SP-49 (cell line): ENCODE measurements around a stretch of chr11.

- PRO-cap, result no peak
These were observed 125.2 kb upstream of the SYT13 start for GRCh38 chr11:45411145-45411916.

GRCh38 chr11:45662747-45663365 lies 2.6 kb downstream of the CHST1 start:
- PRO-cap, result no peak

DNA sequence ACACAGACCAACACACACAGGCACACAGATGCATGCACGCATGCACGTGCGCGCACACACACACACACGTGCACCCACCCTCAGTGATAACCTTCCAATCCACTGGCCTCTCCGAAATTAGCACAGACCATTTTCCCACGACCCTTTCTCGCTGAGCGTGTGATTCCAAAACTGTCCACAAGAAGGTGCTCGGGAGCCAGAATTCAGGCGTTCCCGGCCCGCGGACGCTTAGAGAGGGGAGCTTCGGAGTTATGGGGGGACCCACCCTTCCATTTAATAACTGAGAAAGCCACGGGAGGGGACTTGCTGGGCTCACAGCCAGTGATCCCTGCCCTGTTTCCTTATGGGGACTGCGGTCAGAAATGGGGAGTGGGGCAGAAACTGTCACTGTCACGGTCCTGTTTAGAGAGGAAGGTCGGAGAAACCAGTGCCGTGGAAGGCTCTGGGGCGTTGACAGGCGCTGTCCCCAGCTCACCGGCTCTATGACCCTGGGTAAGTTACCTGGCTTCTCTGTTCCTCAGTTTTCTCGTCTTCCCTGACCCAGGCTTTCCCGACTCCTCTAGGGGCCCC lies 33.6 kb upstream of the SLC35C1 start:
- PRO-cap, result no peak

- PRO-cap, result no peak
These were observed 11.0 kb downstream of the CRY2 start for GRCh38 chr11:45857966-45859059.

DNA sequence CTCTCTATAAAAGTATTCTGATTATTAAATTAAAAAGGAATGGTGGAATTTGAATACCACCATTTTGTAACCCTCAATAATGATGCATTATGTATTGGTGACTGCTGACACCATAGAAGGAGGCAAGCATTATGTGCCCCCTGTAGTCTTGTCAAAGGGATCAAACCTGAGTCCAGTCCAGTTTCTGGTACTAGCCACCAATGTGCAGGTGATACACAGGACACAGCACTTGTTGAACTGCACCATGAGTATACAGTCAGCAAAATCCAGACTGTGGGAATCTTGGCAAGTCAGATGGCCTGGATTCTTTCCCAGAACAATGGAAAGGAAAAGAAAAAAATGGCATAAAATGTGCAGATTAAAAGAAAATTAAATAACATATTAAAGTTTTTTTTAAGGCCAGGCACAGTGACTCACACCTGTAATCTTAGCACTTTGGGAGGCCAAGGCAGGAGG lies 16.7 kb downstream of the CRY2 start:
- PRO-cap, result no peak

GRCh38 chr11:45907932-45908646 lies 1.0 kb upstream of the FREY1 start:
- PRO-cap, result no peak

GRCh38 chr11:45918426-45919203 lies 938 bp upstream of the PEX16 start:
- PRO-cap, result unidirectional peak, minus-strand start at chr11:45918825

GRCh38 chr11:46299062-46299500 lies 21.6 kb downstream of the CREB3L1 start:
- PRO-cap, result no peak

DNA sequence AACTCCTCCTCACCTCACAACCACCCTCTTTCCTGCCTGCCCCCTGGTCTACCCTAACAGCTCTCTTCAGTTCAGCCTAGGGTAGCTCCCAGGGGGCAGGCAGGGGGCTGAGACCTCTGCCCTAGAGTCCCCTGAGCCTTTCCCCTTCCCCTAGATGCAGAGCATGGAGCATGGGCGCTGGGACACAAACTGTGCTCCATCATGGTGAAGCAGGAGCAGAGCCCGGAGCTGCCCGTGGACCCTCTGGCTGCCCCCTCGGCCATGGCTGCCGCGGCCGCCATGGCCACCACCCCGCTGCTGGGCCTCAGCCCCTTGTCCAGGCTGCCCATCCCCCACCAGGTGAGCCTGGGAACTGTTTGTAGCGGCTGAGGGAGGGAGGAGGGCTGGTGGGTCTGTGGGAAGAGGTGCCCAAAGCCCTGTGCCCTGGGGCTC lies 30.2 kb downstream of the CREB3L1 start:
- PRO-cap, result no peak

GRCh38 chr11:46320081-46320539 lies 27.2 kb upstream of the DGKZ start:
- PRO-cap, result no peak

DNA sequence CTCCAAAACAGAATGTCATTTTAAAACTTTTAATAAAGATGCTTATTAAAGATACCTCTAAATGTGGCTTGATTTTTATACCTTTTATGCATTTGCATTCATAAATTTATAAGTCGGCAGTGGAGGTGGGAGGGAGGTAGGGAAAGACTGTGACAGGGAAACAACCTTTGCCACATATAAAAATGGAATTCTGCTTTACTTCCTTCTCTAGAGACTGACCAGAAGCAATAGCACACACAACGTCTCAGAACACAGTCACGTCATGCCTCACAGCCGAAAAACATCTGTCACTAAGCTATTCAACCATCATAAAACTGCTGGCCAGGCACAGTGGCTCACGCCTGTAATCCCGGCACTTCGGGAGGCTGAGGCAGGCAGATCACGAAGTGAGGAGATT lies 100.9 kb upstream of the CHRM4 start:
- PRO-cap, result no peak

GRCh38 chr11:46599440-46599802 lies 5.6 kb upstream of the AMBRA1 start:
- PRO-cap, result no peak

DNA sequence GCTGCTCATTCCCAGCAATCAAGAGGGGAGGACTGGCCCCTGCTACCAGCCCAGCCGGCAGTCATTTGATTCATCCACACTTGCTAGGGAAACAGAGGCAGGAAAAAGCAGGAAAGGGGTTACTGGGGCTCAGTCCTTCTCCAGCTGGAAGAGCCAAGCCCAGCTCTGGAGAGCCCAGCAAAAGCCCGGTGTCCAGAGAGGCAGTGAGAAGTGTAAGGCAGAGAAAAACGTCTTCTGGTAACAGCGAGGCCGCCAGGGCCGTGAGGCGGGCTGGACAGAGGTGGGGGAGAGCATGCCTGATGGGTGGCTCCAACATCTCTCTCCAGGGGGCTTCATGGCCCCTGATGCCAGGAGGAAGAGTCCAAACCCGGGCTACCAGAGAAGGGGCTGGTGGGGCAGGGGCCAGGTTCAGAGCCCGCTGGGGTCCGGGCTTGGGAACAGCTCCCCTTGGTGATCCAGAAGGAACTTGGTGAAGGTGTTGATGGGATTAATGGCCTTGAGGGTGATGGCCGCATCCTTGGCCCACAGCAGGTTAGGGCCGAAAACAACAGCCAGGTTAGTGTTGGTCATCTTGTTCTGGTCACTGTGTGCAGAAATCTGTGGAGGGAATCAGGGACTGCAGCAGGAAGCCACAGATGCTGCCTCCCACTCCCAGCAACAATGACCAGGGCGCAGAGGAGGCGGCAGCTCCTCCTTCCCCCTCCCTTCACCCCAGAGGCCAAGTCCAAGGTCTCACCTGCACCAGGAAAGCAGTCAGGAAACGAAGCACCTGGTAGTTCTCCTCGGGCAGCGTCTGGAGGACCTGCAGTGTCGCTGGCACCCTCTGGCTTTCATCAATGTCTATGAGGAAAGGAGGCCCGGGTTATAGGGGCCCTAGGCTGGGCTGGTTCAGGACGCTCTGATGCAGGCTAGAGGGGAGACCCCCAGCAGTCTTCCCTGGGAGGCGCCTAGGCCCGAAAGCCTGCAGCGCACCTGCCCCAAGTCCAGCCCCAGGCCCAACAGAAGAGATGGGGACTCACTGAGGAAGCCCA lies 21.5 kb downstream of the ARHGAP1 start:
- PRO-cap, result no peak

DNA sequence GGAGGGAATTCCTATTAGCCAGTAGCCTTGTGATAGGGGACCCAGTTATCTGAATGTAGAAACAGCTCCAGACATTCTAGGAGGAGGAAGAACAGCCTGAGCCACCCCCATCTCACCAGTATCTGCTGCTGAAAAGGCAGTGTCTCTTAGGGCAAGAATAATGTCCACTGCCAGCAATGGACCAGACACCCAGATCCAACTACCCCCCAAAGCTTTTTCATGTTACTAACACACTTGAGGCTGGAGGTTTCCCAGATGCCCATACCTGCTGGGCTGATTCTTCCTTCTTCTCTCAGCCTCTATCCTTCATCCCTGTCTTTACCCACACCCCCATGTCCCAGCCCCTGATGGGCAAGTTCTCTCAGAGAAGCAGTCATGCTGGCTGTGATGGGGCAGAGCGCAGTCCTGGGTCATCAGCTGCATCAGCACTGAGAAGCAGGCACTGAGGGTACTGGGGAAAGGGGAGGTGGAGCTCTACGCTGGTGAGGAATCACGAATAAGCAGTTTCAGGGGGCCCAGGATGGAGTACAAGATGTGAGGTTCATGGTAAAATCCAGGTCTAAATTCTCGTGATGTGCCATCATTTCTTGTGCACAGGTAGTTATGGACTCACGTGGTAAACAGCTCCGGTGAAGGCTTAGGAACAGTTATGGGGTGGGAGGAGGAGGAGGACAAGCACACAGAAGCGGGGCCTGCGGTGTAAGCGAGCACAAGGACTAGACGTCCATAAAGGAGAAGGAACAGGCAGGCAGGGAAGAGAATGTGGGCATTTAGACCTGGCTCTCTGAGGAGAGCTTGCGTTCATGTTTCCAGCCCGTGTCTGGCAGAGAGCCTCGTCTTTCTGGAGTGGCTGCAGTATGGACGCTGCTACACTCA lies 12.4 kb upstream of the CKAP5 start:
- PRO-cap, result no peak

- PRO-cap, result no peak
These were observed 22.6 kb downstream of the LRP4 start for GRCh38 chr11:46895716-46896157.

GRCh38 chr11:47013845-47014403 lies 77.4 kb downstream of the CSTPP1 start:
- PRO-cap, result no peak

GRCh38 chr11:47078801-47079345 lies 97.8 kb downstream of the ARFGAP2 start:
- PRO-cap, result no peak

GRCh38 chr11:47153361-47153819 lies 23.3 kb downstream of the ARFGAP2 start:
- PRO-cap, result no peak

DNA sequence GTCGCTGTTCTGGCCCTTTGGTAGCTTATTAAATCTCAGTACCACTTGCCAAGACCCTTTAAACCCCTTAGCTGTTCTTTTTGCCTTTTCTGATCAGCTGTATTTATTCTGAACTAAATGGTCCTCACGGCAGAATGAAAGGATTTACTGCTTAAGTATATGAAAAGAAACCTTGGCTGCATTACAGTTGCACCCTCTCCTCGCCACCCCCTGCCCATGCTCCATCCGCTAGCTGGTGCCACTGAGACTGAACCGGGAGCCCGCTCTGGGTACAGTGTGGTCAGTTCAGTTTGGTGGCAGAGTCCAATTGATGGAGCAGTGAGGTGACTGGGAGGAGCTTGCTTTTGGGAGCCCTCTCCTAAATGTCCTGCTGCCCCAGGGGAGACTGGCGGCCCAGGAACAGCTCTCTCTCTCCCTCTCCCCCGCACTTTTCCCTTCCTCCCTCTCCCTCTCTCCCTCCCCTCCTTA lies 22.0 kb downstream of the ARFGAP2 start:
- PRO-cap, result no peak

GRCh38 chr11:47238768-47239760 lies 9.6 kb downstream of the ACP2 start:
- PRO-cap, result no peak